Kidney epithelial cell (primary cell): ENCODE results near the genes FBXL22, KBTBD13 and DIS3L.

DNA sequence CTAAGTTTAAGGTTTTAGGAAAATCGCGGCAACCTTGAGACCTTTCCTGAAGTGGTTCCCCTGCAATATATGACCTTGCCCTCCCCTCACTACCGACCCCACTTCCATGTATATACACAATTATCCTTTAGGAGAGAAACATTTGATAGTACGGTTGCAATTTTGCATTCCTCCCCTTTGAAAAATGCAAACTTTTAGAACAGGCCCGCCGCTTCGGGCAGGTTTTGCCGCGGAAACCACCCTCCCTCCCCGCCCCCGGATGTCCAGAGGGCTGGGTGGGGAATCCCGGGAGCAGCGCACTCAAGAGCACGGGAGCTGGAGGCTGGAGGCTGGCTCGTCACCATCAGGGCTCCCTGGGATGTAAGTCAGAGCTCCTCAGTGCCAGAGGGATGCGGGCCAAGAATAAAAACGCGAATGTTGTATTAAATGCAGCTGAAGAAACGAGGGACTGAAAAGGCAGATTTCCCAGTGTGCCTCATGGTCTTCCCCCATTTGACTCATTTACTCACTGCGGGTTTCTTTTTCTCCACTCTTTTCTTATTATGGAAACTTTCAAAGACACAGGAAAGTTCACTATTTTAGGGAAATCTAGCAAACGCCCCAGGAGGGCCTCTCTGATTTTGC lies 3.1 kb upstream of the USP3 start:
- RAMPAGE, long total RNA, result no peak
- RRBS, result no CpG with 5 or more reads among the region's 21 CpGs

GRCh38 chr15:63594493-63595776 lies 2.3 kb upstream of the FBXL22 start:
- RAMPAGE, long total RNA, result no peak
- RRBS, result no CpG with 5 or more reads among the region's 6 CpGs

GRCh38 chr15:63596618-63597801 lies at the start of gene FBXL22:
Gene FBXL22, plus strand, starts transcription at chr15:63597387.
- RAMPAGE, long total RNA, result no peak
- RRBS, result 31% methylated on average over 5 of the region's 25 CpGs

DNA sequence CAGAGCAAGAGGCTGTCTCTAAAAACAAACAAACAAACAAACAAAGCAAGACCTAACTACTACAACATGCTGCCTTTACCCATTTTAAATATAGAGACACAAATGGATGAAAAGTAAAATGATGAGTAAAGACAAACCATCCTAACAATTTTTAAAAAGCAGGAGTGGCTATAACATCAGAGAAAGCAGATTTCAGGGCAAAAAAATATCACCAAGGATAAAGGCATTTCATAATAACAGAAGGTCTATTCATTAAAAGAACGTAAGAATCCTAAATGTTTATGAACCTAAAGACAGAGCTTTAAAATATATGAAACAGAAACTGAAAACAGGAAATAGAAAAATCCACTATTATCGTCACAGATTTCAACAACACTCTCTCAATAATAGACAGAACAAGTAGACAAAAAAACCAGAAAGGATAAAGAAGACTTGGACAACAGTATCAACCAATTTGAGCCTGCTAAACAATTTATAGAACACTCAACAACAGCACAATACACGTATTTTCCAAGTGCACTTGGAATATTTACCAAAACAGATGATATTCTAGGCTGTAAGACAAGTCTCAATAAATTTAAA lies 71.4 kb downstream of the FBXL22 start:
- RAMPAGE, long total RNA, result no peak
- RRBS, result no CpG with 5 or more reads among the region's 3 CpGs

GRCh38 chr15:63767976-63768686 lies 65.6 kb downstream of the HERC1 start:
- RAMPAGE, long total RNA, result no peak
- RRBS, result no CpG with 5 or more reads among the region's 7 CpGs

GRCh38 chr15:63916219-63916916 lies 82.6 kb upstream of the HERC1 start:
- RAMPAGE, long total RNA, result no peak
- RRBS, result no CpG with 5 or more reads among the region's 7 CpGs

GRCh38 chr15:63927982-63929094 lies 94.6 kb upstream of the HERC1 start:
- RAMPAGE, long total RNA, result no peak
- RRBS, result no CpG with 5 or more reads among the region's 6 CpGs

DNA sequence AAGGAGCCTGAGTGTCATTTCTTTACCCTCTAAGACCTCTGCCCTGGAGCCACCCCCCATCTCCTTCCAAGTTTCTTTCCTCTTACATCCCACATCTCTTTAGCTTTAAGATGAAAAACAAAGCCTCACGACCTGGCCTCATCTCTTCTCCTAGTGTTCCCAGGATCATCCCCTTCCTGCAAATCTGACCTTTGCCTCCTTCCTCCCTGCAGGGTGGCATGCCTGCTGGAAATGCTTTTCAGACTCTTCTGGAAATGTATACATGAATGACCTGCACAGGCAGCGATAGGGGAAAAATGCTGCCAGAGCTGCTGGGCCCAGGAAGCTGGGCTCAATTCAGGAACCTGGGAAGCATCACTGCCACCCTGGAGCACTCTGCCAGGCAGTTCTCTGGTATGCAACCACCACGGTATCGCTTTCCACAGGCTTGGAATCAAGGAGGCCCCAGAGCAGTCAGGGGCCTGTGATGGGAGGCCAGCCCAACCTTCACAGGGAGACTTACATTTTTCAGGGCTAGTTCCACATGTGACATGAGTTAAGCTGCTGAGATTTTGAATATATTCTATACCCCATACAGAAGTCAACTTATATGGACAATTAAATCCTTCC lies 67.5 kb downstream of the DAPK2 start:
- RAMPAGE, long total RNA, result no peak
- RRBS, result no CpG with 5 or more reads among the region's 4 CpGs

GRCh38 chr15:64355137-64355931 lies 639 bp downstream of the CSNK1G1 start:
- RAMPAGE, long total RNA, result no peak
- RRBS, result 6% methylated on average over 2 of the region's 33 CpGs

DNA sequence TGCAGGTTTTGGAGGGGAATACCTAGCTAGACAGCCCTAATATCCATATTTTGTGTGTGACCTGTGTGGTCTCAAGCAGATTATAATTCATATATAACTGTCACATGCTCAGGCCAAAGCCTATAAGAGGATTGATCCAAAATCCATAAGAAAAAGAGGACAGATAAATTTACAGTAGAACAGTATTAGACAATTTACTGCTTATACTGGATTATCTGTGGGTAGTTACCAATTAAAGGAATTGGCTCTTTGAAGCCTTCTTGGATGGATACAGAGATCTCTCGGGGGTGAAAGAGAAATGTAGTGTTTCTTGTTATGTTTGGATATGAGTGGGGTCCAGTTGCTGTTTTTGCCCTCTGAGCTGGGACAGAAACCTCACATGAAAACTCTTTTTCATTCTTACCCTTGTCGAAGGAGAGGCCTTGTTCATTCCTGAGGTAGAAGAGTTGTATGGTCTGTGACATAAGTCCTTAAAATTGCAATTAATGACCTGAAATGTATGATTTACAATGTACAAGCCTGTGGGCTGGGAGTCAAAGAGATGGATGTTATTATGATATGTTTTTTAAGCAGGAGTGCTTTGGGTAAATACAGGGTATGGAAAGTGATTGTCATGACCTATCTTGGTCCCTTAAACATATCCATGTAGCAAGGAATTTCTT lies 32.7 kb downstream of the ZNF609 start:
- RAMPAGE, long total RNA, result no peak
- RRBS, result no CpG with 5 or more reads among the region's 2 CpGs

GRCh38 chr15:64754733-64755276 lies 20.6 kb downstream of the RBPMS2 start:
- RAMPAGE, long total RNA, result no peak
- RRBS, result no CpG with 5 or more reads among the region's 9 CpGs

DNA sequence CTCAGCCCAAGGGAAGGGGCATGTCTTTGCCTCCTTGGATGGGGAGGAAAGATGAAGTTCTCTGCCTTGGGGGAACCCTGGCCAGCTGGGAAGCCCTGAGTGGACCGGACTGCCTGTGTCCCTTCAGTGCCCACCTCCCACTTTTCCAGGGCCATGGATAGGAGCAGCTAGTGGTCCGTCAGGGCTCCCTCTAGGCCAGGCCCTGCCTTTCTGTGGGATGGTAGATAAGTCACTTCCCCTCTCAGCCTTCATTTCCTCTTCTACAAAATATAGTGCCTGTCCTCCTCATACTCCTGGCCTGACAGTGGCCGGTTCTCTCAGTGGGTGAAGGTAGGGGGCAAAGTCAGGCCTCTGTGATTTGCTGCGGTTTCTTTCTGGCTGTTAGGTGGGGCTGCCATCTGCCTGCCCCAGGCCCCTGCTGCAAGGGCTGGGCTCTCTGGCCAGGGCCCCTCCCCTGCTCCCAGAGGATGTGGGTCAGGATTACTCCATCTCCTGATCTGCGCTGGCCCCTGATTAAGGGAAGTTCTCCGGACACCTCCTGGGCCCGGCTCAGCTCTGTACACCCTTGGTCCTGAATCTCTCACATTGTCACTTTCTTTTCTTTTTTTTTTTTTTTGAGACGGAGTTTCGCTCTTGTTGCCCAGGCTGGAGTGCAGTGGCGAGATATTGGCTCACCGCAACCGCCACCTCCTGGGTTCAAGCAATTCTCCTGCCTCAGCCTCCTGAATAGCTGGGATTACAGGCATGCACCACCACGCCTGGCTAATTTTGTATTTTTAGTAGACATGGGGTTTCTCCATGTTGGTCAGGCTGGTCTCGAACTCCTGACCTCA lies 1.5 kb downstream of the PLEKHO2 start:
- RAMPAGE, long total RNA, result no peak
- RRBS, result no CpG with 5 or more reads among the region's 14 CpGs

- RAMPAGE, long total RNA, result no peak
- RRBS, result no CpG with 5 or more reads among the region's 6 CpGs
These were observed 18.6 kb downstream of the ANKDD1A start for GRCh38 chr15:64930314-64930723.

GRCh38 chr15:64938124-64938528 lies 26.4 kb downstream of the ANKDD1A start:
- RAMPAGE, long total RNA, result no peak
- RRBS, result no CpG with 5 or more reads among the region's 4 CpGs

- RAMPAGE, long total RNA, result no peak
- RRBS, result 58% methylated on average over 15 of the region's 56 CpGs
These were observed at the start of gene KBTBD13 for GRCh38 chr15:65076497-65077182. Gene KBTBD13, plus strand, starts transcription at chr15:65076746.

DNA sequence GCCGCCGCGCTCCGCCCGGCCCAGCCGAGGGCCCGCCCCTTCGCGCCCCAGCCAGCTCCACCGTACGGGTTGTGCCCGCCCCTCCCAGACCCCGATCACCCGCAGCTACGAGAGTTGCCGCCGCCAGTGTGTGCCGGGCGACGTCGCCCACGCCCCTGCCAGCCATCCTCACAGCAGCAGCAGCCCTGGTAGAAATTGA lies 217 bp upstream of the PARP16 start:
- RAMPAGE, long total RNA, result no peak
- RRBS, result no CpG with 5 or more reads among the region's 22 CpGs

- RAMPAGE, long total RNA, result no peak
- RRBS, result no CpG with 5 or more reads among the region's 8 CpGs
These were observed 13.2 kb upstream of the PARP16 start for GRCh38 chr15:65299870-65300284.

DNA sequence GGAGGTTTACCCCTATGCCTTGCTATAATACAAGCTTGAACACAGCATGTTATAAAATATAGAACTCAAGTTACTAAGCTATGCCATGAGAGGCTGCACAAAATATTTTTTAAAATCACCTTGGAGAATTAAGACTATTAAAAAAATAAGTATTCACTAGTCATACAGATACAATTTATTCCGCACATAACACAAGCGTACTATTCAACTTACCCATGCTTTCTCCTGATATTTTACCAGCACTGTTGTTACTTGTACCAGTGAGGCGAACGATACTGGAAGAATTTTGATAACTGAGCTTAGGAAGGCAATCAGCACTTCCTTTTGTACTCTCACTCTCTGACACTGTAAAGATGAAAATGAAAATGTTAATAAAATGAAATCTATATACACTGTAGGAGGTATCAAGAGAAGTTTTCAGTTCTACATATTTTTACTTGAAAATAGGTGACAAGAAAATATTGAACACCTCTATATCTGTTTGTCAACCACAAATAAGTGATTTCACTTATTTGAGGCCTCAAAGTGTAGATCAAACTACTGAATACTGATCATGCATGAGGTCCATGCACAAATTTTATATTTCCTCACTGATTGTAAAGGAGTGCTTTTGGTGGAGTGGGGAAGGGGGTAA lies 74.5 kb downstream of the SLC24A1 start:
- RAMPAGE, long total RNA, result no peak
- RRBS, result no CpG with 5 or more reads among the region's 4 CpGs

DNA sequence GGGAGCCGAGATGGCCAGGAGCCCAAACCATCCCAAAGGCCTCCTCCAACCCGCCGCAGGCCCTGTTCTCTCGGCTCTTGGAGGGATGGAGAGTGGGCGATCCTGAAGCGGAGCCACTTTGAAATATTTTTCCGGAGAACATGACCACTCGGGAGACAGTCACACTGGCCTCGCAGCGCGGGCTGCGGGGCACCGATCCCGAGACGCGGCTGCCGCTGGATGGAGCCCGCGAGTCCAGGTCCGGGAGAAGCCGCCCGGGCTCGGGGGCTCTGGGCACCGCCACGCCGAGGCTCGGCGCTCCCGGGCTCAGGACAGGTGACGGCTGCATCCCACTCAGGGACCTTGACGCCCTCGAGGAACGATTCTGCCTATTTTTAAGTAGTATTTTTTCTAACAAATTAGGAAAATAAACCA lies 1.2 kb downstream of the MEGF11 start:
- RAMPAGE, long total RNA, result no peak
- RRBS, result under 1% methylated on average over 12 of the region's 33 CpGs

DNA sequence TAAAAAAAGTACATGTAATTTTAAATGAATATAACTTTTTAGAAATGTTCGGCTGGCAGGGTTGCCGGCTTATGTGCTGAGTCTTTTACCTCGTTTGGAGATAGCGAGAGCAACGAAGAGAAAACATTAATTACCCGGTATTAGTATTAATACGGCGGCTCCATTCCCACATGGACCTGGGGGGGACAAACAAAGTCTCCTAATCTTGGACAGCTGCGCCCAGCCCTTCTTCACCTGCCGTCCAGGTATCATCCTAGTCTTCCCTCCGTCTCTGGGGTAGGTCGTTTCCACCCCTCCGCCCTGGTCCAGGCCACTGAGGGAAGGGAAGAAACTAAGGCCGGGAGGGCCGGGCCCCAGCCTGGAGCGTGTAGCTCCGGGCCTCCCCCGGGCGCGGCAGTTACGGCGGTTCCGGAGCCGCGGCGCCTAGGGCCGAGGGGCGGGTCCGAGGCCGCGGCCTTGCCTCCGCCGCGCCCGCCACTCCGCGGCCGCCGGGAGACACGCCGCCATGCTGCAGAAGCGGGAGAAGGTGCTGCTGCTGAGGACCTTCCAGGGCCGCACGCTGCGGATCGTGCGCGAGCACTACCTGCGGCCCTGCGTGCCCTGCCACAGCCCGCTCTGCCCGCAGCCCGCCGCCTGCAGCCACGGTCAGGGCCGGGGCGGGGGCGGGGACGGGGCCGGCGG lies at the start of gene DIS3L:
DIS3L (plus strand) TSS at position 477 of the 681 bp plus-strand sequence.
- RAMPAGE, long total RNA, result no peak
- RRBS, result under 1% methylated on average over 20 of the region's 61 CpGs